HTERT-HM (cell line): ENCODE measurements around the gene CARD14.

DNA sequence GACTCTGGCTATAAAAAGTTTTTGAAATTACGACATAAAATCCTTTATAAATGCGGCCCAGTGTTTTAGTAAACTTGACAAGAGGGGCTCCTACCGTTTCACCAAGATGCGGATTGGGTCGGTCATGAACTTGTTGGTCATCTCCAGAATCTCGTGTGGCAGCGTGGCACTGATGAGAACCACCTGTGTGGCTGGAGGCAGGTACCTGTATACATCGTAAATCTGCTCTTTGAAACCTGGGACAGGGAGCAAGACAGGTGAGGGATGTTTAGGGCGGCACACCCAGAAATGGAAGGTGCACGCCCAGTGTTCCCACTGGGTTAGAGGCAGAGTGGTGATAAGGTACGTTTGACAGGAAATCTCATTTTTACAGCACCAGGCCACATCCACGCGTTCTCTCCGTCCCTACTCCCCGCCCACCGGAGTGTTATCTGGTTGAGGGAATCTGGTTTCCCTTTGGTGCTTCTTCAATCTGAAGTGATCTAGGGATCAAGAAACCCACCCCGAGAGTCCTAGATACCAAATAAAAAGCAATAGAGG, 7.9 kb downstream of the EIF4A3 start:
- RRBS: no CpG with 5 or more reads among the region's 17 CpGs

DNA sequence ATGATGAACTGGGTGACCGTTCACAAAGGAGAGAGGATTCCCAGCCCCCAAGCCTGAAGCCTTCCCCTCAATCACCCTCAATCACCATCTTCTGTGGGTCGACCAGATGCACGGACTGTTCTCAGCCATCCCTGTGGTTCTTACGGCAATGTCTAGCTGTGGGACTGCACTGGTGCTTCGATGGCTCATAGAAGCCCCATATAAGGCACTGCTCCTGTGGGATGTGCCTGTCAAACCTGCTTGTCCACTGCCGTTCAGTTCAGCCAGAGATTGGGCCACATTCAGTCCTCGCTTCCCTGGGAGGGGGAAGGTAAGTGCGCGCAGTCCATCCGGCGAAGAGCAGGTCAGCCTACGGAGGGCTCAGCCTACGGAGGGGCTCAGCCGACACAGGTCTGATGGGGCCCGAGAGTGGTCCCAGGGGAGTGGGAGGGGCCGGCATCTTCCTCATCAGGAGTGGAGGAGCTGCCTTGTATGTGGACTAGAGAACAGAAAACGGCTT, at the start of gene CARD14:
Gene CARD14 (plus strand): TSS at position 284 of the 499 bp plus-strand sequence.
- RRBS: 50% methylated on average over 5 of the region's 17 CpGs

GRCh38 chr17:80272871-80273607, 12.4 kb downstream of the RNF213 start:
- RRBS: no CpG with 5 or more reads among the region's 20 CpGs

DNA sequence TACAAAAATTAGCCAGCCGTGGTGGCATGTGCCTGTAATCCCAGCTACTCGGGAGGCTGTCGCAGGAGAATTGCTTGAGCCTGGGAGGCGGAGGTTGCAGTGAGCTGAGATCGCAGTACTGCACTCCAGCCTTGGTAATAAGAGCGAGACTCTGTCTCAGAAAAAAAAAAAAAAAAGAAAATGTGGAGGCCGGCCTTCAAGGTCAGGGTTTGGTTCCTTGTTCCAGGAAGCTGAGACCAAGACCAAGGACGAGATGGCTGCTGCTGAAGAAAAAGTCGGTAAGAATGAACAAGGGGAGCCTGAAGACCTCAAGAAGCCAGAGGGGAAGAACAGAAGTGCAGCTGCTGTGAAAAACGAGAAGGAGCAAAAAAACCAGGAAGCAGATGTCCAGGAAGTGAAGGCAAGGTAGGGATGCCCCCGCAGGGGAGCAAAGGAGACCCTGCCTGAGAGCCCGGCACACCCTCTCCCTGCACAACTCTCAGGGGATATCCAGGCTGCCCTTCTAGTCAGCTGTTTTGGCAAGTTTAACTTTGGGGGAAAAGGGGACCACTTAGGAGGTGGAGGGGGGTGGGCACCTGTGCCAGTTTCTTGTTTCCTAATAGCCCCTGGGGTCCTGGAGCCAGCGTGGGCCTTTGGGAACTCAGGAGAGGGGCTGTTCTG, 28.9 kb downstream of the RNF213 start:
- RRBS: no CpG with 5 or more reads among the region's 13 CpGs

DNA sequence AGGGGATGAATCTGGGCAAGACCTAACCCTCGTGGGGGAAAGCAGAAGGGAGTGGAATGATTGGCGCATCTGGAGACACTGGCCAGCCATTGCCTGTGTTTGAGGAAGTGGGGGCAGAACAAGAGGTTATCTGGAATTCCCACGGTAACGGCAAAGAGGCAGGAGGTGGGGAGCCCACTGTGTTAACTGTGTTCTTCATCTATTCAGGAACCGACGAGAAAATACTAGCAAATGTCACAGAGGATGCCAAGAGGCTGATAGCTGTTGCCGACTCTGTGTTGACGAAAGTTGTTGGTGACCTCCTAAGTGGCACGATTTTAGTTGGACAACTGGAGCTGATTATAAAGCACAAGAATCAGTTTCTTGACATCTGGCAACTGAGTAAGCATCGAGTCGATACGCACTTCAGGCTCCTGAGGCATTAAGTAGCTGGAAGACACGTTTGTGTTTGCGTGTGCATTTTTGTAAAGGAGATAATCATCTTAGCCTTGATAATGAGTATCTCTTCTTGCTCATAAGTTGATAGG, 67.0 kb downstream of the RNF213 start:
- RRBS: no CpG with 5 or more reads among the region's 14 CpGs

- RRBS: no CpG with 5 or more reads among the region's 20 CpGs
Observed at GRCh38 chr17:80385932-80386651, 28.9 kb upstream of the ENDOV start.

DNA sequence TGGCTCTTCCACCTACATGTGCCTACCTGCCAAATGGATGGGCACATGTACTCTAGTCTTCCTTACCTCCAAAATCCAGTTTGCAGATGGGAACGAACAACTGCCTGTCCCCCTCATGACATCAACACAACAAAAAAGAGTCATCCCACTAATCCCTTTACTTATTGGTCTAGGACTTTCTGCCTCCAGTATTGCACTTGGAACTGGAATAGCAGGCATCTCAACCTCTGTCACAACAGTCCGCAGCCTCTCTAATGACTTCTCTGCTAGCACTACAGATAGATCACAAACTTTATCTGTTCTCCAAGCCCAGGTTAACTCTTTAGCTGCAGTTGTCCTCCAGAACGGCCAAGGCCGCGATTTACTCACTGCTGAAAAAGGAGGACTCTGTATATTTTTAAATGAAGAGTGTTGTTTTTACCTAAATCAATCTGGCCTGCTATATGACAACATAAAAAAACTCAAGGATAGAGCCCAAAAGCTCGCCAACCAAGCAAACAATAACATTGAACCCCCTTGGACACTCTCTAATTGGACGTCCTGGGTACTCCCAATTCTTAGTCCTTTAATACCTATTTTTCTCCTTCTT, 8.0 kb upstream of the ENDOV start:
- RRBS: no CpG with 5 or more reads among the region's 7 CpGs

DNA sequence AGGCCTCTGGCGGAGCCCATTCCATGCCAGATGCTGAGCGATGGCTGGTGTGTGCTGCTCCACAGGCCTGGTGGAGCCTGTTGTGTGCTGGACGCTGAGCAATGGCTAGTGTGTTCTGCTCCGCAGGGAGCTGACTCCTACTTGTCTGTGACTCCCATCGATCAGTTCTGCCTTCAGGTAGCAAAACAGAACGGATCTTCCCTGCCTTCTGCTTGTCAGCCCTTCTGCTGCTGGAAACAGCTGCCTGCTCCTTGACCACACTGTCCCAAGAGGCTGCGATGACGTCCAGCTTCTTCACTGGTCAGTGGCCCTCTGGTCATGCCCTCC, 4.4 kb downstream of the ENDOV start:
- RRBS: no CpG with 5 or more reads among the region's 8 CpGs

- RRBS: no CpG with 5 or more reads among the region's 16 CpGs
Observed at GRCh38 chr17:80661339-80661631, 116.6 kb downstream of the RPTOR start.

DNA sequence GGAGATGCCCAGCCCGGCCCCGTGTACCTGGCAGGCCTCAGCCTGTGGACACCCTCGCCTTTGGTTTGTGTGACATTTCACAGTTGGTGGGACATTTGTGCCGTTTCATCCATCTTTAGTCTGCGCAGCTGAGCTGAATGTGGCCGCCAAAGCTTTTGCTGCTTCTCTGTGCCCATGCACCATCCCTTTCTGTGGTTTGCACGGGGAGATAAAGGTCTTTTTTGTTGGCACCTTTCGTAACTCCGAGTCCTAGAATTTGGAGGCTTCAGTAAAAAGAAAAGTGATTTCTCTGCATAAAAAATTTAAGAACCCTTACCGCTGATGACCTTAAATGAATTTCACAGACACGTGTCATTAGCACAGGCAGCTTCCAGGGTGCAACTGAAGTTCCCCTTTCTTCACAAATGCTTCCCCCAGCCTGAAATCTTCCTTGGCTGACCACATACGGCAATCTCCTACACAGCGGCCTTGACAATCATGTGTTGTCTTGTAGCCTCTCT, 193.6 kb downstream of the RPTOR start:
- RRBS: no CpG with 5 or more reads among the region's 13 CpGs

GRCh38 chr17:80836072-80836833, 155.4 kb upstream of the CHMP6 start:
- RRBS: 98% methylated on average over 7 of the region's 24 CpGs

DNA sequence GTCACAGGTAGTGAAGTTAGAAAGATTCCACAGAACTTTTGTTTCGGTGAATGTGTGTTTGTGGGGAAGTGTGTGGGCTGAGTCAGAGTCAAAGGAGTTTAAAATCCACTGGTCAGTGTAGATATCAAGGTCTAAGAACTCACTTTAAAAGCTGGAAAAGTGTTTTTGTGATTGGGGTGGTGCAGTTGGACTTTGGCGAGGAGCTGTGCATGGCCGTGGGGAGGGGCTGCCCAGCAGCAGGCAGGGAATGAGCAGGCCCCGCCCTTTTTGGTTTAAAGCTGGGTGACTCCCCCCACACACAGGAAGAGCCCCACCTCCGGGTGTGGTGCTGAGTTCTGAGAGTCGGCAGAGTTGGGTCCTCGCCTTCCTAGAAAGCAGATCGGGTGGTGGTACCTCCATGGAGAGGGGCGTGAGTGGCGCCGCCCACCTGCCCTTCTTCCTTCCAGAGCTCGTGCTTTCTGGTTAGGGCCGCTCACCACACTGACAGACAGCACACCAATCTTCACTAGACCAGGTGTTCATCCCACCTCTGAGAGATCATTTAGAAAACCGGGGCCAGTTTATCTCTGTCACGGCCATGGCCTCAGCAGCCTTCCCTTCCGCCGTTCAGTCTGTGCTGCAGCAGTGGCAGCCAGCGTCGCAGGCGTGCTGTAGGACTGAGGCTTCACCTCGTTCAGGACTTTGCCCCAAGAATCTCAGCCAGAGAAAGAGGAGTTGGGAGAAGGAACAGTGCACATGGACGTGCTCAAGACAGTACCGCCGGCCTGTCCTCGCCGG, 144.1 kb upstream of the CHMP6 start:
- RRBS: no CpG with 5 or more reads among the region's 26 CpGs

DNA sequence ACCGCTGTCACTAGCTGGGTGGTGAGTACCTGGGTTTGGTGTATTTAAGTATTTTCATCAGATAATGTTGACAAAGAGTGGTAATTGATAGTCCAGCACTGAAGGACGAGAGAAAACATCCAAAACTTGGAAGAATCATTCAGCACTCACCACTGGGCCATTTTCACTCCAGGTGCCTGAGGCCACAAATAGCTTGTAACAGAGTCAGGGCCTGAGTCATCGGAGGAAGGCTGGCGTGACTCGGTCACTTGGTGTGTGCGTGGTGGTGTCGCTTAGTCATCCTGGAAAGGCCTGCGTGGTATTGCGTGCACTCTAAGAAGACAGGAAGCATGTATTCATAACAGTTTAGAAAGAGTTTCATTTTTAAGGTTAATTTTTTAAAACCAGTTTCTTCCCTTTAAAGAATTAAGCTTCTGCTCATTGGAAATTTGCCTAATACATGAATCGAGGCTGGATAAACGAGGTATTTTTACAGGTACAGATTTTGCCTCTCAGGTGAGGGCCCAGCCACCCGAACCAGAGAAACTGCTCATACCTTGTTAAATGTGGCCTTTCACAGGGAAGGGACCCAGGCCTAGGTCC, 135.1 kb upstream of the CHMP6 start:
- RRBS: no CpG with 5 or more reads among the region's 12 CpGs

GRCh38 chr17:80942305-80943033, 49.2 kb upstream of the CHMP6 start:
- RRBS: no CpG with 5 or more reads among the region's 30 CpGs

DNA sequence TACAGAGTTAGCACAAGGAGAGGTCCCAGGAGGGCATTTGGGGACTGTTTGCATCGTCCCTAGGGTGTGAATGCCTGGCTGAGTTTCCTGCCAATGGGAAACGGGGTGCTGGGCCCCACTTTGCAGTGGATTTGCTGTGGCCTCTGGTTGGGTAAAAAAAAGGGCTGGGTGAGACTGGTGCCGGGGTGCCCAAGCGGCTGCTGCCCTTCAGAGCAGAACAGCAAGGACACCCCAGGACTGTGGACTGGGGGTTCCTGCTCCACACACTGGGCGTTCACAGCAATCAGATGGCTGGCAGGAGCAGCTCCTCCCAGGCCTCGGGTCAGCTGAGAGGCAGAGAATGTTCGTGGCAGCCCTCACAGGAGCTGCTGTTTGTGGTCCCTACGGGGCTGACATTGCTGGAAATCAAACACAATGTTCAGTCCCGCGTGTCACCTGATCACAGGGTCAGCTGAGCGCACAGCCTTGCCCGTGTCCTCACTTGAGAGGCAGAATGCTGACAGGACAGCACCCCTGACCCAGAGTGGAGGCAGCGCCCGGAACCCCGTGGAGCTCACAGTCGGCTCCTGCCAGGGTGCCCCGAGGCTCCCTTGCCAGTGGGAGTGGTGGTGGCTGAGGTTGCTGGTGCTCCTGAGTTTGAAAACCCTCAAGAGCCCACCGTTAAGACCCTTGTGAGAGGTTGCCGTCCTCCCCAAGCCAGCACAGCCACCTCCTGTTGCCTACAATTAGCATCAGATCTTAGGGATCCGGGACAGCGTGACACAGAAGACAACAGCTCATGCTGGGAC, 3.8 kb upstream of the CHMP6 start:
- RRBS: no CpG with 5 or more reads among the region's 21 CpGs

DNA sequence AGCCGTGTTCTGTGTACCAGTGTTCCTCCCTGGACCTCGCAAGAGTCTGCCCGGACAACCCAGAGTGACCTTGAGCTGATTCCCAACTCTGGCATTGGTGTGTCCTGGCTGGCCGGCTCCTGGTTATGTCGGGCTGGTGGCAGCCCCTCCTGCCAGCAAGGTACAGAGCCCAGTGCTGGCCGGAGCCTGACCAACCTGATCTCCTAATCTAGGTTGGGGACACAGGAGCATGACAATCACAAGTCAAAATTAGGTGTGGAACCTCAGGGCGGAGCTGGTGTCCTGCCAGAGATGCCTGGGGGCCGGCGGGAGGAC, 9.6 kb downstream of the CHMP6 start:
- RRBS: 44% methylated on average over 2 of the region's 9 CpGs

DNA sequence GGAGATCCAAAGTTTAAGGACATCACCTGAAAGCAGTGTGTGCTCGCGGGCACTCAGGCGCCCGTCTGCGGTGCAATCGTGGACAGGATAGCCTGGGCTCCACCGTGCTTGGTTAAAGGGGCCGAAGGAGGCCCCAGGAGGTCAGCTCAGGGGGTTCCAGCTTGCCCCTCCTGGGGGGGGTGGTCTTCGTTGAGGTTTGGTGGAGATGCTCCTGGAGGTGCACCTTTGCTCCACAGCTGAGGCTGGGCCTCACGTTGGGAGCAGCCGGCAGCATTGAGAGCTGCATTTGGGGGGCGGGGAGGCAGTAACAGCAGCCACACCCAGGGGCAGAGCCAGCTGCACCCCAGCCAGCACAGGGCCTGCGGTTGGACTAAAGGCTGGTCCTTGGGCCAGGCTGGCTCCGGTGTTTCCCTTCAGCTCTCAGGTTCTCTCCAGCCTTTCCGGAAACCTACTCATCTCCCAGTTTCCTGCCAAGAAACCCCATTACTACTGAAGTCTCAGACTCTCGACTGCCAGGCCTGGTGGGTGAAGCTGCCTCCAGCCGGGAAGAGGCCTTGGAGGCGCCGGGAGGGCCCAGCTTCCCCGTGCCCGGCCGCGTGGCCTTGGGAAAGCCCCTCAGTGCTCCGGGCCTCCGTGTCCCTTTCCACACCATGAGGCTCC, 14.2 kb upstream of the BAIAP2 start:
- RRBS: 20% methylated on average over 6 of the region's 25 CpGs

DNA sequence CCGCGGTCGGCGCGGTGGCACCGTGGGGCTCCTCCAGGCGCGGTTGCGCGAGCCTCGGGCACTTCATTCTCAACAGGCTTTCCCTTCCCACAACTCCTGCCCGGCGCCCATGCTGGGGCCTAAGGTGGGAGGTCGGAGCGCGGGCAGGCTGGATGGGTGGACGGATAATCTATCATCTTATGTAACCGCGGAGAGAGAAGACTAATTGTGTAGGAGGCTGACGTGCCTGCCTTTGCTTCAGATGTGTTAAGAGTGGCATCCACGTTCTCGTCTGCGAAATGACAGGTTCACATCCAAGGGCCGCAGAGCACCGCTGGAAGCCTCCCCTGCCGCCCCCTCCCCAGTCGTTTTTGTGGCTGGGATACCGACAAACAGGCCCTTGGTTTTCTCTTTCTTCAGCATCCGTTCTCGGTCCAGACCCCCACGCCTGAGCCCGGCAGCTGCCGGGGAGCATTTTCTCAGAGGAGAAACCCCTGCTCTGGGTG, 864 bp downstream of the BAIAP2 start:
- RRBS: no CpG with 5 or more reads among the region's 33 CpGs

- RRBS: 83% methylated on average over 2 of the region's 20 CpGs
Observed at GRCh38 chr17:81049167-81049916, 14.4 kb downstream of the BAIAP2 start.

DNA sequence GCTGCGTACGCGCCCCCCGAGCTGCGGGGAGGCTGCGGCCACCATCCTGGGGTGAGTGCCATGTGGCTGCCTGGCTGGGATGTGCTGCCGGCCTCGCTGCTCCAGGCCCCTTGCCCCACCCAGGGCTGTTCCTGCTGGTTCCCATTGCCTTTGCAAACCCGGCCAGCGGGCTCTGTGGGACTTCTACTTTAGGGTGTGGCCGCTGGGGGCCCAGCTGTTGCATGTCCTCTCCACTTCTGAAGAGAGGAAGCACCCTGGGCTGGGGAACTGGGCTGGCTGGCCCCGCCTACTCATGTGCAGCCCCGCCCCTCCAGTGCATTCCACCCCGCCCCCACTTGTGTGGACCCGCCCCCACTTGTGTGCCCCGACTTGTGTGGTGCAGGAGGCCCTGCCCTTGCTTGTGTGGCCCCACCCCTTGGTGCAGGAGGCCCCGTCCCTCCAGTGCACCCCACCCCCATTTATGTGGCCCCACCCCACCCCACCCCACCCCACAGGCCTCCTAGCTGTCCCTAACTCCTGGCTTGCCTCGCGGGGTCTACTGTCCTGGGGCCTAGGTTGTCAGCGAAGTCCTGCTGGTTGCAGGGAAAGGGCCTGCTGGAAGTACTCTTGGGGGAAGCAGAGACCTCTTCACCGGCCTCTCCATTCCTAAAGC, 55.9 kb downstream of the BAIAP2 start:
- RRBS: 72% methylated on average over 3 of the region's 21 CpGs